Non-pigmented ciliary epithelial cell (primary cell): ENCODE results near the genes FAM117A and COL1A1.

DNA sequence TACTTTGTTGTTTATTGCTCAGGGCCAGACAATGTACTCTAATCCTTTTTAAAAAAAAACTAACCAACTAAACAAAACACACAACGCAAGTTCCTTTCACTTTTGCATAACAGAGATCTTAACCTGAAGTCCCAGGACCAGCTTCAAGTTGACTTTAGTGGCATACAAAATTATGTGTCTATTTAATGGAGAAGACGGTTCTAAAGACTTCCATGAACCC is 1.9 kb downstream of the ZNF652 start:
- RRBS = no CpG with 5 or more reads among the region's 2 CpGs

DNA sequence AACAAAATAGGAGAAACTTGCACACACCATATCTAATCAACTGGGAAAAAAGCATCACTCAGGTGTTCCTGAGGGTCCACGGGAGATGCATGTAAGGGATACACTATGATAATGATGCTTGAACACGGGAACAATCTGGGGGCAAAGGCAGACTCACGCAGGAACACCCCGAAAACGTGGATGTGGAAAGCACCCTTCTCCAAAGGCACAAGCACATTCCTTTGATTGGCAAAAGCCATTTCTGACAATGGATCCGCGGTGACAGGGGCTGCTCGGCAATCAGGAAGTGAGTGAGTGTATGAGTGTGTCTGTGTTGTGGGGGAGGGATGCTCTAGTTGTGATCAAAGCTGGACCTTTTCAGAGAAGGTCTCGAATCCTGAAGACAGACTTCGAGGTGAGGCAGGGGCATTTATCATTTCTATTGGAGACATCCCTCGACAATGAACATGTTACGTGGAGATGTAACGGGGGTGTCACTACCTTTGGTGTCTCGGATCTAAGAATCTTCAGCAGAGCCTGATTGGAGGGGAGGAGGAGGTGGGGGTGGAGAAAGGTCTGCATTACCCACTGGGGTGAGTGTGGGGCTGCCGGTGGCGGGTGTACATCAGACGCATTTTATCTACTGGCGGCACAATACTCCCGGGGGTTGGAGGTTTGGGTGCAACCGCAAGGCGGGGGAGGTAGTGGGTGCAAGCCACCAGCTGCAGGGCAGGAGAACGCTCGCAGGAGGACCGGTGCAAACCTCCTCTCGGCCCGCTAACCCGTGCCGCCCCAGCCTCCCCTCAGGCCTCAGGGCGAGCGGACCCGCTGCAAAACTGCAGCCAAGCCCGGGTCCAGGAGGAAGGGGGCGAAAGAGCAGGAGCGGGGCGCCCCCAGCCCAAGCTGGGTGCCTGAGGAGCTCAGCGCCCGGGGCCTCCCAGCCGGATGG is 958 bp downstream of the ZNF652 start:
- RRBS = 1% methylated on average over 17 of the region's 38 CpGs

DNA sequence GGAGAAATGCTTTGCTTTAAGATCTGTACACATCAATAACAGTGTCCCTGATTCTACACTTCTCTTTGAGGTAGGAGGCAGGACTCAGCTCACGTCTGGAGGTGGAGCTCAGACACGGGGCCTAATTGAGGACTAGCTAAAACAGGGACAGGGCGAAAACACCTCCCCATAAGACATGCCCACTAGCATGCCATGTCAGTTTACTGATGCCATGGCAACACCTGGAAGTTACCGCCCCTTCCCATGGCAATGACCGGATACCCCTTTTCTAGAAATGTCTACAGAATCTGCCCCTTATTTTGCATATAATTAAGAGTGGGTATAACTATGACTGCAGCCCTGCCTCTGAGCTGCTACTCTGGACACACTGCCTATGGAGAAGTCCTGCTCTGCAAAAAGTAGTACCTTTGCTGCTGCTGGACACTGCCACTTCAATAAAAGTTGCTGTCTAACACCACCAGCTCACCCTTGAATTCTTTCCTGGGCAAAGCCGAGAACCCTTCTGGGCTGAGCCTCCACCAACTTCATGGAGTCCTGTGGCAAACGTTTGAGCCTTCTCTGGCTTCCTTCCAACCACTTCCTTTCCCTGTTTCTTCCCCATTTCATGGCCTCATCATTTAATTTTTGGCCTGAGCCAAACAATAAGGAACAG is 21.1 kb downstream of the PHB1 start:
- RRBS = no CpG with 5 or more reads among the region's 7 CpGs

DNA sequence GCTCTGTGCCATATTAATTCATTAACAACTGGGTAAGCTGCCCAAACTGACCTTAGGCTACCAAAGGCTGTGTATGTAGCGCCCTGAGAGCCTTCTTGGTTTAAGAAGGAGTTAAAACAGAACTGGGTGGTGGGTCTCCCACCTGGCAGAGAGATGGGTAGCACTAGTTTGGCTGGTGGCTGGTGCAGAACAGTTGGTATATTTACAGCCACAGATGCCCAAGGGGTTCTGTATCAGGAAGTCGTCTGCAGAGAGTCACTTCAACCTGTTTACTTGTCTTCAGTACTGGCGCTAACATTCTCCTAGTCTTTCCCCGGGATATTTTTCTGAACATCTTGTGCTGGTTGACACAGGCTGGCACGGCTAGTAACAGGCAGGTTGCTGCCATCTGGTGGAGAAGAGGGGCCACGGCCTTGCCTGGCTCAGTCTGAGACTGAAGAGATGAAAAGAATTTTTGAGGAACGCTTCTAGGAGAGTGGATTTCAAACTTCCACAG is 19.8 kb downstream of the PHB1 start:
- RRBS = no CpG with 5 or more reads among the region's 7 CpGs

DNA sequence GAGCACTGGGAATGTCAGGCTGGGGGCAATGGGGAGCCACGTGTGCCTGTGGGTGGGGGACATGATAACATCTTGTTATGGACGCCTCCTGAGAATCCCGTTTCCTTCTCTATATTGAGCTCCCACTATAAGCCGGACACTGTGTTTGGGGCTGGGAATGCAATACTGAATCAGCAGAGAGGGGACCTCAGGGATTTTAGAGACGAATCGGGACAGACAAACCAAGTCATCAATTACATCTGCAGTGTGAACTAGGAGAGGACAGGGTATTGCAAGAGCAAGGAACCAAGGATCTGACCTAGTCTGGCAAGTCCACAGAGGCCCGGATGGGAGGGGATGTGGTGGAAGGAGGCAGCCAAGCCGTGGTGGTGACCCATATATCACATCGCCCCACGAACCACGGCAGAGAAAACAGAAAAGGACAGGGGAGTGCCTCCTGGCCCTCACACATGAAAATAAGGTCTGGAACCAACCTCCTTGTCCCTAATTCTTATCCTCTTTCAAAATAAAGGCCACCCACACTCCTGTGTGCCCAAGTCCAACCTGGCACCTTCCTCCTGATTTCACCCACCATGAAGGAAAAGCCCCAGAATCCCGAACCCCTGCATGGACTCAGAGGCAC is 28.1 kb upstream of the NXPH3 start:
- RRBS = no CpG with 5 or more reads among the region's 12 CpGs

- RRBS = 1% methylated on average over 5 of the region's 43 CpGs
These were observed 7.7 kb upstream of the NXPH3 start for GRCh38 chr17:49567726-49568568.

DNA sequence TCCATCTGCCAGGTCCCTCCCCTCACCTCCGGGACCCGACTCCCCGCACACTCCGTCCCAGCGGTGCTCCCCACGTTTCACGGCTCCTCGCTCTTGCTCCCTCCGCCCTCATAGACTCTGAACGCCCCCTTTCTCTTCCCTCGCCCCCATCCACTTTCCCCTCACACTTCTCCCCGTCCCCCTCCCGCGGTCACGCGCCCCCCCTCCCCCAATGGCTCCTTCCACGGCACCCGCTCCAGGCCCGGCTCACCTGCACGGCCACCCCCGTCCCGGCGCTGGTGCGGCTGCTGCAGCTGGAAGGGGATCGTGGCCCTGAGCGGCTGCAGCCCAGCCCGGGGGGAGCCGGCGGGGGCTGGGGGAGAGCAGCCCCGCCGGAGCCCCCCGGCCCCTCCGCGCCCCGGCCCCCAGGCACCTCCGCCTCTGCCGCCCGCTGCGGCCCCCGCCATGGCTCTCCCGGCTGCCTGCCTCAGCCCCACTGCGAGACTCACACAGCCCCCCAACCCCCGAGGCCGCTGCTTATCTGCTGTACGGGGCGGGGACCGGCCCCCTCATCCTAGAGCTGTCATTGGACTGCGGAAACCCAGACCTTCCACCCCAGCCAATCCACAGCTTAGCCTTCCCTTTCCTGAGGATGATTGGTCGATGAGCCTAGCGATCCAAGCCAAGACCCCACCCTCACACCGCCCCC is at the start of gene FAM117A:
FAM117A (minus strand) TSS at position 490 of the 688 bp plus-strand sequence.
- RRBS = 2% methylated on average over 18 of the region's 51 CpGs

DNA sequence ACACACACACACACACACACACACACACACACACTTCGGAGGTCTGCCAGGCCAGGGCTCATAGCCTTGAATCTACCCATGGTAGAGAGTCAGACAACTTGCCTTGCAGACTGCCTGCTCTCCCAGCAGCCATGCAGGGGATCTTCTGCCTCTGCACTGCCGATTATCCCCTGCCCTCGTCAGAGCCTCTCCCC is 279 bp downstream of the TAC4 start:
- RRBS = no CpG with 5 or more reads among the region's 3 CpGs

DNA sequence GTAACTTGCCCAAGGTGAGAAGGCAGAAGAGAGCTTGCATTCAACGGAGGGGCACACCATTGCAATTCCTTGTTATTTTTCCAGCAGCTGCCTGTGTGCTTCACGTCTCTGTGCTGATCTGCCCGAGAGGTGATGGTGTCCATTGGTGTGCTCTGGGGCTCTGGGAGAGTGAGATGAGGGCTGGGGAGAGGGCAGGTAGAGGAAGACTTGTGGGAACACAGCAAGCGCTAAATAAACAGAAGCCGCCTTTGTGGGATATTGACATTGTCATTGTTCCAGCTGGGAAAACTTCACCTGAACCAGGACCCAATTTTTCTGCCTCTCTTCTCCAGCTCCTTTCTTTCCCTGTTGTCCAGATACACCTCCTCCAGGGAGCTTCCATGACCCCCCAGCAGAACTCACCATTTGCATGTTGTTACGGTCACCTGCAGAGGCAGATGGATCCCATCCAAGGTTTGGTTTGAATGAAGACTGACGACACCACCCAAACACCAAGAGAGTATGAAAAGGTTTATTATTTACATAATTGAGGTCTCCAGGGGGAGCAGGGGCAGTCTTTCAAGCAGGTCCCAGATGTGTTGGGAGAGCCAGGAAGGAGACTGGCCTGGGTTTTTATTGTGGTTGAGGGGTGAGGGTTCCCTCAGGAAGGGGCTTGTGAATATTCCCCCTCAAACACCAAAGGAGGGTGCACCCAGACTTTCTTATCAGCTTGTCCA is 3.6 kb upstream of the ITGA3 start:
- RRBS = no CpG with 5 or more reads among the region's 7 CpGs

- RRBS = no CpG with 5 or more reads among the region's 8 CpGs
These were observed 5.1 kb downstream of the ITGA3 start for GRCh38 chr17:50060798-50061582.

GRCh38 chr17:50063849-50064329 is 8.0 kb downstream of the ITGA3 start:
- RRBS = 86% methylated on average over 3 of the region's 11 CpGs

- RRBS = 6% methylated on average over 2 of the region's 17 CpGs
These were observed 992 bp upstream of the PDK2 start for GRCh38 chr17:50094106-50094612.

DNA sequence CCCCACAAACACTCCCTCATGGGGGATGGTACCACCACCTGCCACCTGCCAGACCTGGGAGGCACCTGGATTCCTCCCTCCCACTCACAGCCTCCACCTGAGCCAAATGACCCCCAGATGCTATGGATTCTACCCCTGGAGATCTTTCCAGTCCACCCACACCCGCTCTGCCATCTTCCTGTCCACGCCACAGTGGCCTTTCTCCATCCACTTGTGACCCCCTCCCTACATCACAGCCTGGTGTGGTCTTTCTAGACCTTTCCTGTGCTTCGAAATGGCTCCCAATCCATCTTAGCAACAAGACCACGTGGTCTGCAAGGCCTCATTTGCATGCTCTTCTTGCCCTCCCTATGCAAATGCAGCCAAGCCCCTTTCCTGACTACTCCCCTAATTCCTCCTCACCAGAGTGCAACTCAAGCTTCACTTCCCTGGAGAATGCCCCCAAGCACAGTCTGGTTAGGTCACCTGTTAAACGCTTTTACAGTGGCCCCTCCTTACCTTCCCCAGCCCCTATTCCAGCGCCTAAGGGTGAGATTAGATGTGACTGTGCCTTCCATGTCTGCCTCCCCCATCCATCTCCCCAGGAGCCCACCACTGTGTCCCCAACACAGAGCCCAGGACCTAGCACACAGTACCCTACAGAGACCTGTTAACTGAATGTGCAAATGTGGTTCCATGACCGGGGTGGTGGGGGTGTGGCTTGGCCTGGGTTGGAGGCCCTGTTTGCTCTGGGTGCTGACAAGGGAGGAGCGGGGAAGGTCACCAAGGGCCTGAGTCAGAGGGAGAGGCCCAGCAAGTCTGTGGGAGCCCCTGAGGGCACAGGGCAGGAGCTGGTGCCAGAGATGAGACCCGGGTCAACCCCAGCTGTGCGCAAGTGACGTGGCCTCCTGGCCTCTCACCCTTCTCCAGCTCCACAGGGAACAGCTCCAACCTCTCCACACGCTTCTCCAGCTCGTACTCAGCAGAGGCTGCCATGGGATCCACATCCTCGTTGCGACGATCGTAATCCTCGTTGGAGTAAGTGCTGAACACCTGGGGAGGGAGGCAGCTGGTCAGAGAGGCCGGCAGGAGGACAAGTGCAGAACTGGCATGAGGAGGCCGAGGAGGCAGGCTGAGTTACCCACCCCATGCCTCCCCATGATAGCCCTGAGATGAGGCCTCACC is 5.9 kb downstream of the PPP1R9B start:
- RRBS = no CpG with 5 or more reads among the region's 20 CpGs

DNA sequence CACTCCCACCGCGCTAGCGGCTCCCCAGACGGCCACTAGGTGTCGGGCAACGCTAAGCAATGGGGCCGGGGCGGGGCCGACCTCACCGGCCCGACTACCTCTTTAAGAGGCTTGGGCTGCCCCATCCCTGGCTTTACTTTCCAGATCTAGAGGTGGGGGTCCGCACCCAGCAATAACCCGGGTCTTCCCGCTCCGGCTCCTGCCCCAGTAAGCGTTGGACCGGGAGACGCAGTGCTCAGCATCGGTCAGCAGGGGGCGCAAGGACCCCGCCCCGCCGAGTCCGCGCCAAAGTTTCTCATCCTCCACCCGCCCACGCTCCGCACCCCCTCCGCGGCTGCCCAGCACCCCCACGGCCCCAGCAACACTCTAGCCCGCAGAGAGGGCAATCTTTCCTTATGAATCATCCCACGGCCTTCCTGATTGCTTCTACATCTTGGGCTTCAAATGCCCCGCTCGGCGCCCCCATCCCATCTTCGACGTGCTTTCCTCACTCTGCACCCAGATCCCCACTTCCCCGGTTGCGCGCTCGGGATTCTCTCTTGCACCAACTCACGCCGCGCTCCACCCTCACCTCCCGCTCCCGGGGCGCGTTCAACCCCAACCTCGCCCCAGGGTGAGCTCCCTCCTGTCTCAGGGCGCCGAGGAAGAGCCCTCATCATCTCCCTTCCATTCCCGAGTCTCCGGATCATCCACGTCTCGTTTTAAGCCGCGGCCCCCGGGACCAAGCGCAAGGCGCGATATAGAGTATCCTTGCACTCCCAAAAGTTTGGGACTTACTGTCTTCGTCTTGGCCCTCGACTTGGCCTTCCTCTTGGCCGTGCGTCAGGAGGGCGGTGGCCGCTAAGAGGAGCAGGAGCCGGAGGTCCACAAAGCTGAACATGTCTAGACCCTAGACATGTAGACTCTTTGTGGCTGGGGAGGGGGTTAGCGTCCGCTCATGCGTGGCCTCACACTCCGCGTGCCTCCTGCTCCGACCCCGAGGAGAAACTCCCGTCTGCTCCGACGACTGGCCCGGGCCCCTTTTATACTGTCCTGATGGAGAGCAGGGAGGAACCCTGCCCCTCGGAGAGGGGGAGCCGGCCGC is at the start of gene COL1A1:
COL1A1 (minus strand) TSS at position 998 of the 1,084 bp plus-strand sequence.
- RRBS = 2% methylated on average over 22 of the region's 83 CpGs

- RRBS = no CpG with 5 or more reads among the region's 13 CpGs
These were observed 10.9 kb upstream of the COL1A1 start for GRCh38 chr17:50212140-50212832.

DNA sequence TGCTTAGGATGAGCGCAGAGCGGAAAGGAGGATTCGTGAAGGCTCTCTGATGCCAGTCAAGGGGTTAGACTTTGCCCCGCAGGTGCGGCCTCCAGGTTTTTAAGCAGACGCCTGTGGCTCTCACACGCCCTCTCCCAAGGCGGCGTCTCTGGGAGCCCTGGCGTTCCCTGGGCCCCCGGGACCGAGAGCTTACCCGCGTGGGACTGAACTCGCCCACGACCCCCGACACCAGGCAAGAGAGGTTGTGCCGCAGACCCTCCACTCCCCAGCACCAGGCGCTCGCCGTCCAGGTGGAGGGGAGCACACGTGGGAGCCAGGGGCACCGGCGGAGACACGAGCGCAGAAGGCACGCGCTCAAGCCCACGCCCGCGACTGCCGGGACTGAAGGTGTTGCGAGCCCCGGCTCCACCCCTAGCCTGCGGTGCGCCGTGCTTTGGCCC is 354 bp upstream of the XYLT2 start:
- RRBS = 2% methylated on average over 14 of the region's 37 CpGs

GRCh38 chr17:50426784-50428051 is 1.2 kb downstream of the ACSF2 start:
- RRBS = no CpG with 5 or more reads among the region's 5 CpGs

- RRBS = no CpG with 5 or more reads among the region's 12 CpGs
These were observed 2.9 kb upstream of the RSAD1 start for GRCh38 chr17:50475704-50476186.